NALM6 (cell line): ENCODE data around the genes B3GNT4, CLIP1 and ABCB9.

DNA sequence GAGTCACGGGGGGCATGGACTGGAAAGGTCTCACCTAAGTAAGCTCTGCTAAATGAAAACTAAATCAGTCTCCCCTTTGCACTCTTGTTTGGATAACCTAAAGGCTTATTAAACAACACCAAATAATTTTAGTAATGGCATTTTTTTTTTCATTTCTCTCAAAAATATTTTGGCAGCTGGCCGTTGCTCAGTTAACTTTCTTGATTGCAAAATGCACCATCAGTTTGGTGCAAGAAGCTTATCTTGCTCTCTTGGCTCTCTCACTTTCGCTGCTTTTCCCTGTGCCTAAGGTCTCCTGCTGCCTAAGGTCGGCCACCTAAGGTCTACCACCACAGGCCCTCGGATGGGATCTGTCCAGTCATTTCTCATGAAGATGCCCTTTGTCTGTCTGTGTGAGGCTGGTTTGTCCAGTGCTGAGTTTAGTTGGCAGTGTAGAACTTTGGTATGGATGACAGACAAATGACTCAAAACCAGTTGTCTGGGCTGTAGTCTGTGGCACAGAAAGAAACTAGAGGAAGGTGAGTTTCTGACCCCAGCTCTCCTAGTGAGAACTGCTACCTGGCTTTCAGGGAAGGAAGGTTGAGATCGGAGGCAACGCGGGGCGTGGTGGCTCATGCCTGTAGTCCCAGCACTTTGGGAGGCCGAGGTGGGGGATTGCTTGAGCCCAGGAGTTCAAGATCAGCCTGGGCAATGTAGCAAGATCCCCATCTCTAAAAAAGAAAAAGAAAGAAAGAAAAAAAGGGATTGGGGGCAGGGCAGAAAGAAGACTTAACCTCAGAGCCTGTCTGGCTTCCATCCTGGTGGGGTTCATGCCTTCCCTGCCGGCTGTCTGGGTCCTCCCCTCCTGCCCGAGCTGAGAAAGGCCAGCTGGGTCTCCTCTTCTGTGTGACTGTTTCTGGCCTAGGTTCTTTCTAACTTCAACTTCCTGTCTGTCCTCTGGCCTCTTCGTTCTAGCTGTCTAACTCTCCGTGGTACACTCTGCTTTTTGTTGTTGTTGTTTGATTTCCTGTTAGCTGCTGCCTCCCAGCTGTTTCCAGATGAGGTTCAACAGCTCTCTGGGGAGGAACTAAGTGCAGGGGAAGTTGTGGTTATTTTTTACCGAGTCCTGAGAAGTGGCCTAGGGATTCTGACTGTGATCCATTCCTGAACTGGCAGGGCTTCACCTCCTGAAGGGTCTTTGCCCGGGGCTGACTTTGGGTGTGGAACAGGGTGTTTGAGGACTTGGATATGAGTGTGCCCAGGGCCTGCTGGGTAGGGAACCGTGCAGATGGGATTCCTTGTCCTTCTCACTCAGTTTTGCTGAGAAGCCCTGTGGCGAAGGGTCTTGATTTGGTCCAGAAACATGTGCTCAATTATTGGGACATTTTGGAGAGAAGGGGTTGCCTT is 2.9 kb downstream of the MLXIP start:
- PRO-cap = bidirectional peak, plus-strand start at position 1,140 of the sequence, minus-strand start at position 960 of the sequence

- PRO-cap = bidirectional peak, plus-strand start at chr12:122088392, minus-strand start at chr12:122088275
Measured at GRCh38 chr12:122087599-122088669, 9.4 kb downstream of the MLXIP start.

GRCh38 chr12:122135101-122135862 is 38.7 kb downstream of the IL31 start:
- PRO-cap = no peak

- PRO-cap = no peak
Measured at GRCh38 chr12:122203094-122204076, at the start of gene B3GNT4. Gene B3GNT4, plus strand, starts transcription at chr12:122203709.

GRCh38 chr12:122327425-122328631 is 61.5 kb upstream of the VPS33A start:
- PRO-cap = bidirectional peak, plus-strand start at chr12:122327604, minus-strand start at chr12:122327548; unidirectional peak, minus-strand start at chr12:122328179

GRCh38 chr12:122383310-122383674 is 39.2 kb downstream of the CLIP1 start:
- PRO-cap = no peak

GRCh38 chr12:122405005-122405506 is 17.4 kb downstream of the CLIP1 start:
- PRO-cap = no peak

- PRO-cap = no peak
Measured at GRCh38 chr12:122412821-122413247, 9.6 kb downstream of the CLIP1 start.

GRCh38 chr12:122422348-122423203 is at the start of gene CLIP1:
Gene CLIP1, minus strand, starts transcription at chr12:122422669.
- PRO-cap = bidirectional peak, plus-strand start at chr12:122422631, minus-strand start at chr12:122422607; unidirectional peak, minus-strand start at chr12:122423030

DNA sequence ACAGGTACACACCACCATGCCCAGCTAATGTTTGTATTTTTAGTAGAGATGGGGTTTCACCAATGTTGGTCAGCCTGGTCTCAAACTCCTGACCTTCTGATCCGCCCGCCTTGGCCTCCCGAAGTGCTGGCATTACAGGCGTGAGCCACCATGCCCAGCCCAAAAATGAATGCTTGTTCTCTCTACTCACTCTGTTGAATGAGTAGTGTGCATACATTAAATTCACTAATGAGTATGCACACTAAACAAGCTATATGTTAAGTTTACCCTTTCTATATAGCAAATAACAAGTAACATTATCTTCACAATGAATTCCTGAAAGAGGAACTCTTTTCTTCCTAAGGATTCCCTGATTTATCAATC is 11.2 kb upstream of the ZCCHC8 start:
- PRO-cap = no peak

DNA sequence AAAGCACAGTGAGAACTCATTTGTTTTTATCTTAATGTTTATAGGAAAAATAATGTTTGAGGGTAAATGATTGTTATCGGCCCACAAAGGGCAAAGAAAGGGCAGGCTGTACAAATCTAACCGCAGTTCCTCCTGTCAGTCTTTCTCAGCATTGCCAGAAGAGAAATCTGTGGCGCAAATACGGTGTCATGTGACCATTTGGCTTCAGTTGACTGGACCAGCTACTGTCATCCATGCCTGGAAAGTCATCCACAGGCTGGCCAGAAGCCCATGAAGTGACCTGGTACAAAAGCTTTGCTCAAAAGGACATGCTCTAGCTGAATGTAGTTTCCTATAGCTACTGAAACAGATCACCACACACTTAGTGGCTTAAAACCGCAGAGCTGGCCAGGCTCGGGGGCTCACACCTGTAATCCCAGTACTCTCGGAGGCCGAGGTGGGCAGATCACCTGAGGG is 43.6 kb downstream of the HCAR2 start:
- PRO-cap = no peak

GRCh38 chr12:122871812-122872889 is 23.8 kb downstream of the VPS37B start:
- PRO-cap = bidirectional peak, plus-strand start at chr12:122871941, minus-strand start at chr12:122872059; bidirectional peak, plus-strand start at chr12:122872183, minus-strand start at chr12:122872165; unidirectional peak, minus-strand start at chr12:122872371

GRCh38 chr12:122888206-122889103 is 7.5 kb downstream of the VPS37B start:
- PRO-cap = no peak

GRCh38 chr12:122893362-122894109 is 2.4 kb downstream of the VPS37B start:
- PRO-cap = no peak

DNA sequence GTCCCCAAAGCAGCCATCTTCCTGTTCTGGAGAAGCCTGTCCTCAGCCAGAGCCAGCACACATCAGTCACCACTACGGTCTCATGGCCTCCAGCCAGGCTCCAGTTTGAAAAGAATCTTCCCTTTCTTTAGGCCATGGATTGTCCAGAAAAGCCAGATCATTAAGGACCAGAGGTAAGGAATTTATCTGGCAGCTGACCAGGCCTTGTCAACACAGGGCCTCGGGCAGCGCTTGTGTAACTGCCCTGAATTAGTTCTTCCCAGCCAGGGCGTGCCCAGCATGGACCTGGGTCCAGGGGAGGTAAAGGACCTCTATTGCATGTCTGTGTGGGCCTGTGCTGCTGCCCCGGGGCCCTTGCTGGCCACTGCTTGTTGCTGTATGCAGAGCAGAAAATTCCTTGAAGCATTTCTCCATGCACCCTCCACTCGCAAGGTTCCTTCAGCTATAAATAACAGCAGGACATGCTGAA is 21.6 kb upstream of the VPS37B start:
- PRO-cap = no peak

DNA sequence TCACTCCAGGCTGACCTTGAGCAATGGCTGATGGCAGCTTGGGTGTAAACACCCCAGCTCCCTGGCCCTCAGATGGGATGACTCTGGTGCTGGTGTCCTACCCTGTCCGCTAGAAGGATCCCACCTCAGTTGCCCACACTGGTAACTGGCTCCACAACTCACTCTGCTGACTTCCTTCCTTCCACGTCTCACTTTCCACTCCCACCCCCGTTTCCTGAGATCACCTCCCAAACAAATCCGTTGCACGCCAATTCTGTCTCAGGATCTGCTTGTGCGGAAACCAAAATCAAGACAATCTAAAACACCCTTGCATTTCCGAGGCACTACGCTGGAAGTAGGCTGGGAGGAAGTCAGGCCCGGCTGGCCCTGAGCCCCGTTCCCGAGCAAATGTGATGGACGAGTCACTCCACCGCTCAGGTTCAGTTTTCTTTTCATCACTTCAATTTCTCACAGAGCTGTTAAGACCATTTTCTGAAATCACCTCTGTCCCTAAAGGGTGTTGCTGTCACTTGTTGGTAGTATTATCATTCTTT is 23.1 kb downstream of the ABCB9 start:
- PRO-cap = no peak

DNA sequence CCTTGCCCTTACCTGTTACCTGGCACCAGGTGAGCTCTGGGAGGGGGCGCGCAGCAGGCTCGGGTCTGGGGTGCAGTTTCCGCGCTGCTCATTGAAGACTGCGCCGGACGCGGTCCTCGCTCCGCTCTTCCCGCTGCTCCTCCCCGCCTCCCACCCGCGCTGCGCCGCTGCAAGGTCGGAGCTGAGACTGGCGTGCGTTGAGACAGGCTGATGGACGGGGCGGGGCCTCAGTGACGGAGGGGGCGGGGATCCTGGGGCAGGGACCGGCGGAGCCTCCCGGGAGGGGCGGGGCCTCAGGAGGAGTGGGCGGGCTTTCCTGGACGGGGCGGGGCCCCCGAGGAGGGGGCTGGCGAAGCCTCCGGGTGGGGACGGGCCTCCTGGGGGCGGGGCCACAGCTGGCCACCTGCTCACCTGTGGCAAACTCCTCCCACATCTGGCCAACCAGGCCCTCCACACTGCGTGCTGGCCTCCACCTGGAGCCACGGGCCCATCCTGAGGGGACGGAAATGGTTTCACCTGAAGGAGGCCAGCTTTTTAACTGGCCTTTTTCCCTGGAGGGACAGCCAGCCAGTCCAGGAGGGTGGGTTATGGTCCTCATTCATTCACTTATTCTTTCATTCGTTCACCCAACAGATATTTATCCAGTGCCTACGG is at the start of gene ABCB9:
Gene ABCB9, minus strand, starts transcription at position 189 of the 654 bp plus-strand sequence.
- PRO-cap = unidirectional peak, minus-strand start at position 163 of the sequence

DNA sequence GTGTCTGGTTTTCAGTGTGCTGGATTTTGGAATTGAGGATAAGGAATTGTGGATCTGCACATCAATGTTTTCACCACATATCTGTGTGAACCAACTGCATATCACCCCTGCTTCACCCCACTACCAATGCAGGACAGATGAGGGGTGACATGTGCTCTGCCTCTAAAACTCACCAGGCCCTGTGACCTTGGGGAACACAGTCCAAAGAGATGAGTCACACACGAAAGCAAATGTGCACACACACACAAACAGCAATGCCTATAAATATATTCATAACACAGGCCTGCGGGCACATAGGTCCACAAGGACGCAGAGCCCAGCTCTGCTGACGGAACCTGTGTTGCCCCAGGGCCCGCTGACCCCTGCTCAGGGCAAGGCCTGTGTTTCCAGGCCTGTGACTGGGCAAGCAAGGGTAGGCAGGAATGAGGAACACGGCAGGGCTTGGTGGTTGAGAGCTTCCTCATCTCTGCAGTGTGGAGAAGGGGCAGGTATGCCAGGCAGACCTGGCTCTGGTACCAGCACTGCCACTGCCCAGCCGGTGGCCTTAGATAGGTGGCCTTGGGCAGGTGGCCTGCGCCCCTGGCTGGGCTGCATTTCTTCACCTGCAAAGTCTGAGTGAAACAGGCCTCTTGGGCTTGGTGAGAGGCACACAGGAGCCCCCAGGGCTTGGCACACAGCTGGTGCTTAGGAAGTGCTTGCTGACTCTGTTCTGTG is 82.4 kb downstream of the ARL6IP4 start:
- PRO-cap = no peak

DNA sequence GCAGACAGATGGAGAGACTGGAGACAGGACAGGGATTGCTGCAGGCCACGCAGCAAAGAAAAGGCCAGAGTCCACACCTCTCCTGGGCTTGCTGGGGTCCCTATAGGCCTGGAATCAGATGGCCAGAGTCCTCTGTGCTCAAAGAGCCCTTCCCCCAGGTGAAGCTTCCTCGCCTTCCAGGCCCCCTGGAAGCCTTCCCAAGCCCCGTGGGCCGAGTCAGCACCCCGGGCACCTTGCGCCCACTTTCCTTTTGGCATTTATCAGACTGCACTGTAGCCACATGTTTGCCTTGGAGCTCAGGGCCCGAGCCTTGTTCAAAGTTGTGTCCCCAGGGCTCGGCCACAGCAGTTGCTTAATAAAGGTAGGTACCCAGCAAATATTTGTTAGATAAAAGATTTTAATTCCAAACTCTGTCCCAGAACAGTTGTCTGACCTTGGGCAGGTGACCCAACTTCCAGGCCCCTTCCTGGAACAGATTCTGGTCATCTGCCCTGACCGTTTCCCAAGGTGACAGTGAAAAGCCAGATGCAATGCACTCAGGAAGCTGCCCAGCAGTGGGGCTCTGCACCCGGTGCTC is 81.4 kb downstream of the PITPNM2 start:
- PRO-cap = no peak

- PRO-cap = no peak
Measured at GRCh38 chr12:123076779-123077754, 73.8 kb downstream of the PITPNM2 start.